ENCODE measurements around a stretch of chr10.

GRCh38 chr10:3770700-3771202 is 14.3 kb downstream of the KLF6 start:
- PRO-cap, result no peak

DNA sequence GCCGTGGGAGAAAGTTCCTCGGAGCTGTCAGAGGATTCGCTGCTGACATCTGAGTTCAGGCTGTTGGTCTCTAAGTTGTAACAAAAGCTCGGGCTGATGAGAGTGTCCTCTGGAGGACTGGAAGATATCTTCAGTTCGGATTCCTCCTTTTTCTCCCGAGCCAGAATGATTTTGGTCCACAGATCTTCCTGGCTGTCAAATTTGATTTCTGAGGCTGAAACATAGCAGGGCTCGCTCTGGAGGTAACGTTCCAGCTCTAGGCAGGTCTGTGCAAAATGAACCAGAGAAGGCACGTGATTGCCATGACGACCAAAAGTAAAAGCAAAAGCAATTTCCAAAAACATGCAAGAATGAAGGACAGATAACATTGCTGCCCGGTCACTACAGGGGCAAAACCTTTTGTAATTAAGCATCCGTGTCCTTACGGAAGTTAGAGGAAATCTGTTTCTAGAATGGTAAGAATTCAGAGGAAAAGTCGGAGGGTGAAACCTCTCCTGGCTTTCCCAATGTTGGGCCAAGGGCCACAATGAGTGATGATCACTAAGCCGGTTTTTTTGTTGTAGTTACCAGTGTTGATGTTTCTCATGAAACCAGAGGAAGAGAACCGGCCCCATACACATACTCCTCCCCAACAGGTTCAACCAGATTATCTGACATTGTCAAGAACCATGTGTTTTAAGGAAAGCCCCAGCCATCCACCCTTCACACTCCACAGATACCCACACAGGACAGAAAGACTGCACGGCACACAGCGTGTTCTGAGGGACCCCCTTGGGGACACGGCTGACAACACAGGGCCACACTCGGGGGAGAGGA is 2.9 kb downstream of the KLF6 start:
- PRO-cap, result no peak

DNA sequence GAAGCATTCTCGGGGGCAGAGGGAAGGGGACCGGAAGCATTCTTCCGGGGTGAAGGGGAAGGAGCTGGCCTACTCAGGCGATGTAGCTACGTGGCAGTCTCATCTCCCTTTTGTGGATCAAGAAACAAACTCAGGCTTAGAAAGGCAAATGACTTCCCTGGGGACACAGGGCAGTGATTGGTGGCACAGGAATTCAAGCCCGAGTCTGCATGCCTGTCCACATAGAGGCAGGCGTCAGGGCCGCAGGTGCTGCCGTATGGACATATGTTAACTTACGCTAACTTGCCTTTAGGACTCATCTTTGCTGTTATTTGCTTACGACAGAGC is 42.2 kb upstream of the KLF6 start:
- PRO-cap, result no peak

GRCh38 chr10:3849346-3849571 is 64.2 kb upstream of the KLF6 start:
- PRO-cap, result no peak

- PRO-cap, result no peak
Measured at GRCh38 chr10:3852014-3852210, 66.9 kb upstream of the KLF6 start.

- PRO-cap, result no peak
Measured at GRCh38 chr10:3909205-3909876, 124.3 kb upstream of the KLF6 start.

DNA sequence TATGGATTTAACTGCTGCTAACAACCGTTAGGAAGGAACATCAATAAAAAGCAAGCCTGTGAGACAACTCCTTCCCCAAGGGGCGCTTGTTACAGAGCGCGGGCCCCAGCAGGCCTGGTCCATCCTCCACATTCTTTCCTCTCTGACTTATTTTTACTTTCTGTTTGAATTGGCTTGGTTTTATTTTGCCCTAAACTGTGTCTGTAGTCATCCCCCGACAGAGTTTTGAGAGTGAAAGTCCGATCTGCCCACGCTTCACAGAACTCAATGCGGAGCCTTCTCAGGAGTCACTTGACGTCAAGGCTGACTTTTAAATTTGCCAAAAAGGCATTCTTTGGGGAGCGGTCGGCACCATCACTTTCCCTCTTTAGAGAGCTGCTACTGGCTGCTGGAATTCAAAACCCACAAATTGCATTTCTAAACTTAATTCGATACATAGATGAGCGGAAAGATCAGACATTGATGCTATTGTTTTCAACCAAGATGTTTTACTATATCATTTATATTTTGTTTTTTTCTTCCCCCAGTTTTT is 150.2 kb upstream of the KLF6 start:
- PRO-cap, result bidirectional peak, plus-strand start at position 220 of the sequence, minus-strand start at position 227 of the sequence

DNA sequence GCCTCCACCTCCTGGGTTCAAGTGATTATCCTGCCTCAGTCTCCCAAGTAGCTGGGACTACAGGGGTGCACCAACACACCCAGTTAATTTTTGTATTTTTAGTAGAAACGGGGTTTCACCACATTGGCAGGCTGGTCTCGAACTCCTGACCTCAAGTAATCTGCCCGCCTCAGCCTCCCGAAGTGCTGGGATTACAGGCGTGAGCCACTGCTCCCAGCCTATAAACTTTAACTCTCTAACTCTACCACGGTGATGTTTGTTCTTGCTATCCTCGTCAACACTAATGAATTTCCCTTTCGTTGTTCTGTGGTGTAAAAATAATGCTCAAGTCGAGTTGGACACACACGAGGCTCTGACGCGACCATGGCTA is 166.8 kb upstream of the KLF6 start:
- PRO-cap, result unidirectional peak, minus-strand start at position 285 of the sequence

GRCh38 chr10:3976614-3977193 is 191.7 kb upstream of the KLF6 start:
- PRO-cap, result no peak

GRCh38 chr10:3978678-3979185 is 193.7 kb upstream of the KLF6 start:
- PRO-cap, result no peak

- PRO-cap, result no peak
Measured at GRCh38 chr10:4131905-4132316, 346.9 kb upstream of the KLF6 start.

- PRO-cap, result no peak
Measured at GRCh38 chr10:4246719-4247531, 461.9 kb upstream of the KLF6 start.

- PRO-cap, result no peak
Measured at GRCh38 chr10:4353701-4354840, 471.9 kb upstream of the AKR1E2 start.

DNA sequence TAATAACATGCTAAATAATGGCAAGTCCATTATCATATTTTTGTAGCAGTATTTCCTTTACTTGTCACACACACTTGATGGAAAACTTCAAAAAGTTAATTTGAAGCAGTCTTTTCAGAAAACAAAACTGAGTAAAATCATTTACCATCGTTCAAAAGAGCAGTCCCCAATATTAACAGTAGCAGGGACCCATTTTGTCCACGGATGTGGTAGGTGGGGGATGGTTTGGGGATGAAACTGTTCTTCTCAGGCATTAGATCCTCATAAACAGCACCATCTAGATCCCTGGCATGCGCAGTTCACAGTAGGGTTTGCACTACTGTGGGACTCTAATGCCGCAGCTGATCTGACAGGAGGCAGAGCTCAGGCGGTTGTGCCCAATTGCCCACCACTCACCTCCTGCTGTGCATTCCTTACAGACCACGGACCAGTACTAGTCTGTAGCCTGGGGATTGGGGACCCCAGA is 163.5 kb upstream of the AKR1E2 start:
- PRO-cap, result no peak

DNA sequence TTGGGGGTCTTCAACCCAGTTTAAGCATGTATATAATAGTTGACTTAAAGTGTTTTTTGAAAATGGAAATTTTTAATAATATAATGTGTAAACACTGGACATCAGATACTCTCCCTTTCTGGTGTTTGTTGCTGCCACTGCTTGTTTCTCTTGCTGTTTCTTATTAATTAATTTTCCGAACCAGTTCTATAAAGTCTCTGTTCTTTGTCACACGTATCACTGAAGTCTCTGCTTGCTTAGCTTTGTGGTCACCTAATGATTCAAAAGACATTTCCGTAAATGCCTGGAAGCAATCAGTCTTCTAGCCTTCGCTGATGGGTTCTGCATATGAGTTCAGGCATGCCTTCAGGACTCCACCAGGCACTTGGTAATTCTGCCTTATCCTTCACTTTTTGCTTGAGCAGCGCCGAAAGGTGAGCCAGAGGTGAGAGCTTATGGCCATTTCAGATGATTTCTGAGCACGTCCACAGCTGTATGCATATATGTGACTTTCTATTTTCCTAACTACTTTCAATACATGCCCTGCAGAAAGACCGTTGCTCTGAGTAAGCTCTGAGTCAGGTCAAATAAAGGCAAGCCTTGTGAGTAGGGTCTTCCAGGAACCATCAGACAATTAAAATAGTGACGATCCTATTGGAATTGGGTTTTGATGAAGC is 154.6 kb upstream of the AKR1E2 start:
- PRO-cap, result no peak

DNA sequence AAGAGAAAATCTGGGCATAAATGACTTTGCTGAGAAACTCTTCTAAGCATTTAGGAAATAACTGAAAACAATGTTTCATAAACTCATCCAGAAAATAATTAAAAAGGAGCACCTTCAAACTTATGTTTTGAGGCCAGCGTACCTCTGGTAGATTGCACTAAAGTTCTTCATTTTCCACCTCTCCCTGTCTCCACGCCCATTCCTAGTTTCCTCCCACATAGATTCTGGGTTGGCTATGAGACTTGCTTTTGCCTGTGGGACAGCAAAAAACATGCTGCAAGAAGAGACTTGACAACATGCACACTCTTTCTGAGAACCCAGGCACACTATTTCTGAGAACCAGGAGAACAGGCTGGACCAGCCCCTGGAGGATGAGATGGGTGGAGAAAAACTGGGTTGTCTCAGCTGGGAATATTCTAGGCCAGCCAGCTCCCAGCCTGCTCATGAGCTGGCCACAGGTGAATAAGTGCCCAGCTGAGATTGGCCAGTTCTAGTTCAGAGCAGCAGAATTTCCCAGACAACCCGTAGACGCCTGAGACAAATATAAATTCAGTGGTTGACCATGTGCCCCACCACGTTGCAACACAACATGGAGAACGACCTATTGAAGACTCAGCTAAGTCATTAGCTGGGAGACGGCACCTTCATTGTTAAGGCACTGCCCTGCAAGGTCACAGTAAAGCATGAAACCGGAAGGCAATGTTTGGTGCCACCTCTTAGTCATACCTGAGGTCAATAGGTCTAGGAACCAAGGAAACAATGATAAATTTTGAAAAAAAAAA is 92.8 kb upstream of the AKR1E2 start:
- PRO-cap, result no peak

GRCh38 chr10:4763935-4764309 is 62.1 kb upstream of the AKR1E2 start:
- PRO-cap, result no peak

DNA sequence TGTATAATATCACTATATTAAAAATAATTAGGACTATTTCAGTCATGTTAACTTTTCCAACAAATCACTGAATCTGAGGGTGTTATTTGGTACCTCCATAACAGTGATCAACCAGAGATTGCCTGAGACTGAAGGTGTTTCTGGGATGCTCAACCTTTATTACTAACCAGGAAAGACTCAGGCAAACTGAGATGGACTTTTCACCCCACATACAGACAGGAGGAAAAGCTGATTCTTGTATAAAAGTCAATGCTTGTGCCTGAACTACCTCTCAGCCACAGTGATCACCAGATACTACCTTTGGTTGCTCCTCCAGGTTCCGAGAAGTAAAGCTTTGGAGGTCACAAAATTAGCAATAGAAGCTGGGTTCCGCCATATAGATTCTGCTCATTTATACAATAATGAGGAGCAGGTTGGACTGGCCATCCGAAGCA is 1.9 kb downstream of the AKR1C3 start:
- PRO-cap, result no peak

GRCh38 chr10:5147042-5147398 is 37.9 kb downstream of the AKR1C8 start:
- PRO-cap, result no peak

GRCh38 chr10:5403532-5403789 is 1.2 kb downstream of the TUBAL3 start:
- PRO-cap, result no peak

Data from parotid gland (tissue), 1 donor.